ENCODE measurements around a stretch of chr1.

DNA sequence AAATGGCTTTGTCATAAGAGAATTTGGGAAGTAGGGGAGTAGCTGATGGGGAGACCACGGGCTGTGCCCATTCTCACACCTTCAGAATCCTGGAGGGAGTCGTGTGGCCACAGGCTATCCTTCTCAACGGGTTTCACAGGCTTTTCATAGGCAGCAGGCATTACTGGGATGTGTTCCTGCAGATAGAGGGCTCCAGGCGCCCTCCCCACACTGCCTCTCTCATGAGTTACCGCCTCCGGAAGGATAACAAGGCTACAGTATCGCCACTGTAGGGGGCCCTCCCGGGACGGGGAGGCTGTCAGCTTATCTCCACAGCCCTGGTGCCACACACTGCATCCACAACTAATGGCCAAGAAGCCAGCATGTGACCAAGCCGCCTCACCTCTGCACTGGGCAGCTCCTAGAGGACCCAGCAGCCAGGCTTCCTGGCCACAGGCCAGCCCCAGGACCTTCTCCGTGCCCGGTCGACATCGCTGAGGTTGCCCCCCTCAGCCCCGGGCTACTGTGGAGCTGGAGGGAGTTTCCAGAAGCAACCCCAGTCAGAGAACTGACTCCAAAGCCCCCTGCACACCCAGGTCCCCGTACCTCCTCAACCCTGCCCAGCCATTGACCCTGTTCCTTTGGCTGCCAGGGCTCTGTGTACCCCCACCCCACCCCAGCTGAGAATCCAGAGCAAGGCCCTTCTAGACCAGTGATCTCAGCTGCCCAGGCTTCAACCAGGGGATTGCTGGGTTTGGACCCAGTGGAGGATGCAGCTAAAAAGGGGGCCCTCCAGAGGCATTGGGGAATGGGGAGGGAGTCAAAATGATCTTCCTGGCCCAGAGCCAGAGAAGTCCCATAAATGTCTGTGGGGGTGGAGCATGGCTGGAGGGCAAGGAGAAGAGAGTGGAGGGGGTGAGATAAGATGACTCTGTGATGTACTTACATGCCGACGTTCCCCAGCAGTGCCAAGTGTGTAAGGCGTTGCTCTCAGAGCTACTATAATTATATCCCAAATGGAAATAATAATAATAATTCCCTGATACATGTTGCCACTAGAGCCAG is 45.0 kb downstream of the NEK2 start:
- RRBS, result no CpG with 5 or more reads among the region's 19 CpGs

DNA sequence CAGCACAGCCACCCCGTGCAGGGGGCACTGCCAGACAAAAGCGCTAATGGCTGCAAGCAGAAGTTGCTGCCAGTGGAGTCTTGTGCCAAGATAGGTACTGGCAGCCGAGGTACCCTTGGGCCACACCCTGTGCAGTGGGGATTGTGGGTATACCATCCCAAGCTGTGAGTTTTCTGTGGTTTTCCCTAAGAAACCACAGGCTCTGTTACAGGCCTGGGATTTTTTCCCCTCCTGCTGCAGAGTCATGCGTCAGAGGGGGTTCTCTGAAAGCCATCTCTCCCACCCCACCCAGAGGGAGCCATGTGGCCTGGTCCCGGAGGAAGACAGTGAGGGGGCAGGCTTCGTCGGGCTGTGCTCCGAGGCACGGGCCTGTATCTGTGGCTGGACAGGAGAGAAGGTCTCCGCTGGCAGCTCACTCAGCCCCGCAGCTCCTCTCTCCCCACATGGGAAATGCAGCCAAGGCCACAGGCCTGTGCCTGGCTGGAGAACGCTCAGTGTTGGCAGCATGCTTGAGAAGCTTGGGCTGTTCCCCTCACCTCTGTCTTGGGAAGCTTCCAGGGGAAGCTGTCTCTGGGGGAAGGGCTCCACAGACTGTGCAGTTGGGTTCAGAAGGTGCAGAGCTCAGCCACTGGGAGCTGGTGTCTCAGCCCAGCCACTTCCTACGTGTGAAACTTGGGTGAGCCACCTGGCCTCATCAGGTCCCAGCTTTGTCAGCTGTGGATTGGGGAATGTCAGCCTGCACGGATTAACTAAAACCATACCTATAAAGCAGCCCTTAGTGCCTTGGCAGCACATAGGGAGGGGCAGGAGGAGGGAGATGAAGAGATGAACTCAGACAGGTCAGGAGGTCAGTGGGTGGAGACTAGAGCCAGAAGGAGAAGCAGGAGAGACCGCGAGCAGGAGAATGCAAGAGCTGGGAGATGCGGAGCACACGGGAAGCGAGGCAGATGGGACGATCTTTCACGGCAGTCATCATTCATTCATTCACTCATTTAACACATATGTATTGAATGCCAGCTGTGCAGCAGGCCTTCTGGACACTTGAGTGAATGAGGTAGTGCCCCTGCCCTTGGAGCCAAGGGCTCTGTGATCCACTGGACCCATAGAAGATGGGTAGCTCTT is 42.2 kb downstream of the NEK2 start:
- RRBS, result no CpG with 5 or more reads among the region's 21 CpGs

GRCh38 chr1:211680734-211681411 is 5.5 kb upstream of the NEK2 start:
- RRBS, result no CpG with 5 or more reads among the region's 9 CpGs

DNA sequence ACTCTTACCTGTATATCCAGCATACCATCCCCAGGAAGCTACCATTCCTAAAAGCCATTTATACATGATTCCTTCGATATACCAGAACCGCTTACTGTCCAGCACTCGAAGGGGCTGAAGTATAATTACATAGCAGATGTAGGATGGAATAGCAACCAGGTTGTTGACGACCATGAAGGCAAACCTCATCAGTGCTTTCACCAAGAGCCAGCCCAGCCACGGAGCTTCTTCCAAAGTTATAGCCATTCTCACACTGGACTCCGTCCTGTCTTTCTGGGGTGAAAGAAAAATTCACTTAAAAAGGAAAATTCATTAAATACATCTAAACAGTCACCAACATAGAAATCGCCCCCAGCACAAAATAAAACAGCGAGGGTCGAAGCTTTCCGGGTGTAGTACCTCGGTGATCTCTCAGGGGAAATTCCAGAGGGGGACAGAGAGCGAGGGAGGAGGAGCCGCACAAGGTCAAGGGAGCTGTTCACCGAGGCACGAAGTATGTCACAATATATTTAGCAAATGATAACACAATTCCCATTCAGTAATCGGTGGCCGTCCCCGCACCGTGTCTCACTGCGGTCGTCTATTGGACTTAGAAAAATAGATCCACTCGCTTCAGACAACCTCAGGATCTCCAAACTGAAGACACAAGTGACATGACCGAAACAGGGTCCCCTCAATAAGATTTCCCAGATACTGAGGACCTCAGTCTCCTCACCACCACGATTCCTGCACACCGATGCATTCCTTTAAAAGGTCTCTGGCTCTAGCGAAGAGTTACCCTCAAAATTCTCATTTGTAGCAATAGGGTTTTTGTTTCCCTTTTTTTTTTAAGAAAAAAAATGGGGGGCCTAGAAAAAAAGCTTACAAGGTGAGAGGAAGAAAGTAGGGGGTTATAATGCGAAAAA is 1.3 kb downstream of the LPGAT1 start:
- RRBS, result no CpG with 5 or more reads among the region's 27 CpGs

DNA sequence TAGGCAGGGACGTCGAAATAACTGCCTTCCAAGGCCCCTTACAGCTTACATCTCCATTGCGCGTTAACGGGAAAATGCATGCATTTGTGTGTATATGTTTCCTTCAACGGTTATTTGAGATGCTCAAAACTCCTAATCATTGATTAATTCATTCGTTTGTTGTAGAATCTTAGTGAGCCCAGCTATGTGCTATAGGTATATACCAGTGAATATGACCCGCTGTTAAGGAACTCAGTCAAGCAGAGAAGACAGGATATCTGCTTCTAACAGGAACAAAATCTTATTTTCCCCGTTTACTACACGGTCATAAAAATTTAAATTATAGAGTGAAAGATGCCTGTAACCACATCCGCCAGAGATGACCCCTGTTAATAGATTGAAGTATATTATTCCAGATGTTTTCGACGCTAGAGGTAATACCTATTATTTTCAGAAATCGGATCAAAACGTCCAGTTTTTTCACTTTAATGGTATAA is 649 bp downstream of the DTL start:
- RRBS, result no CpG with 5 or more reads among the region's 15 CpGs

GRCh38 chr1:212067920-212068454 is 32.4 kb downstream of the DTL start:
- RRBS, result no CpG with 5 or more reads among the region's 6 CpGs

GRCh38 chr1:212228353-212229130 is 56.7 kb upstream of the PPP2R5A start:
- RRBS, result no CpG with 5 or more reads among the region's 8 CpGs

DNA sequence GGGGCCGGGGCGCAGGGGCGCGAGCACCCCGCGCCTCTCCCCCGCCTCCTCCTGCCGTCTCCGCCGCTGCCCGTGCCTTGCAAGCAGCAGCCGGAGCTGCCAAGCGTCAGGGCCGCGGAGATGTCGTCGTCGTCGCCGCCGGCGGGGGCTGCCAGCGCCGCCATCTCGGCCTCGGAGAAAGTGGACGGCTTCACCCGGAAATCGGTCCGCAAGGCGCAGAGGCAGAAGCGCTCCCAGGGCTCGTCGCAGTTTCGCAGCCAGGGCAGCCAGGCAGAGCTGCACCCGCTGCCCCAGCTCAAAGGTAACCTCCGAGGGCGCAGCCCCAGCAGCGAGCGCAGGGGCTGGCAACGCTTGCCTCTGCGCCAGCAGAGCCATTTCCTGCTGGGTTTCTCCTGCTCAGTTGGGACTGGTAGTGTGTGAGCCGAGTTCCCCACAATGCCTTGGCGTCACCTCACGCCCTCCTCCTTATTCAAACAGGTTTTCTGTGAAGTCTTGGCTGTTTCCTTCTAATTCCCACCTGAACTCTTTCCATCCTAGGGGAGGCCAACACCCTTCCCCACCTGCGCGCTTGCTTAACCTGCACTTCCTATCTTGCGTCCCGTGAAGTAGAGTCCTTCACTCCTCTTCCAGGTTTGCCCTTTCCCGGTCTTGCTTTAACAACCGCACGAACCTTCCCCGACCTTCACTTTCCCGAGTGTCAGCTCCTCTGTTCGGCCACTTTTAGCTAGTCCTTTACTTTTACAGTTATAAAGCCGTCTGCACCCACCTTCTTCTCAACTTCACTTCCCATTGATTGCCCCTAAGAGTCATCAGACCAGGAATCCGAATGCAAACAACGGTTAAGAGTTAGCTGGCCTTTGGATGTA is 1.0 kb downstream of the PPP2R5A start:
- RRBS, result 1% methylated on average over 26 of the region's 58 CpGs

GRCh38 chr1:212356263-212357522 is 58.0 kb downstream of the PACC1 start:
- RRBS, result no CpG with 5 or more reads among the region's 8 CpGs

DNA sequence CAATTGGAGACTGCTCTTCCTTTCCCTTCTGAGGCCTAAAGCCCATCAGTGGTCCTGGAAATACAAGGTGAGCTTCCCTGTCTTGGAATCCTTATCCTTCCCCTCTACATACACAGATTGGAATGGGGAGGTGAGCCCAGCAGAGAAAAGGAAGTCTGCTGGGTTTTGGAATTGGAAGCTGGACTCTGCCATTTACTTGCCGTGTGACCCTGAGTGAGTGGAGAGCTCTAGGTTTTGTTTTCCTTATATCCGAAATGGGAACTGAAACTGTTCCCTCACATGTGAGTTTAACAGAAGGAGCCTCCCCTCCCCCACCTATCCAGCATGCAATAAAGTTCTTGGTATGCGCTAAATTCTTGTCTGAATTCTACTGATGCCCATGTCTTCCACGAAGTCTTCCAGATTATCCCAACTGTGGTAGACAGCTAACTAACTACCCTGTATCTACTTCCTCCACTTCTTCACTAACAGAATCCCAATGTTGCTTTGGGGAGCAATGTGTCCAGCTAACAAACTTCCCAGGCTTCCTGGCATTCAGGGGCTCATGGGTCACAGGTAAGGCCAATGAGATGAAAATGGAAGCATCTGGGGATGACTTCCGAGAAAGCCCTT is 58.8 kb downstream of the NENF start:
- RRBS, result no CpG with 5 or more reads among the region's 5 CpGs

DNA sequence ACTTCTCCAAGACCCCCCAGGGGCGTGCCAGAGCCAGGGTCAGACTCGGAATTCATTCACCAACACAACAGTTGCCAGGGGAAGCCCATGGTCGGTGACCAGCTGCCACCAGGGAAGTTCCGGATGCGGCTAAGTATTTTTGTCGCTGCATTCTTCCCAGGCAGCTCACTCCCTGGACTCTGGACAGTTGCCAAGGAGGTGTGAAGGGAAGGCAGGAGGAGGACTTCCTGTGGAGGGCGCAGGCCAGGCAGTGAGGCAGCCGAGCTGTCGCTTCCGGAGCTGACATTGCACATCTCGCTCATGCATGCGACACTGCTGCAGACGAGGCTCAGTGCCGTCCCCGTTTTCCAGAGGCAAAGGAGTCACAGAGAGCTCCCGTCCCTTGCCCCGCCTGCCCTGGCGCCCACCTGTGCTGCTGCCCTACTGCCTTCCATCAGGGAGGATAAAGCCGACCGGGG is 81.3 kb downstream of the NENF start:
- RRBS, result no CpG with 5 or more reads among the region's 20 CpGs

- RRBS, result 20% methylated on average over 2 of the region's 75 CpGs
Measured at GRCh38 chr1:212514505-212515782, 82.2 kb downstream of the NENF start.

GRCh38 chr1:212542653-212543290 is 65.8 kb upstream of the ATF3 start:
- RRBS, result no CpG with 5 or more reads among the region's 7 CpGs

DNA sequence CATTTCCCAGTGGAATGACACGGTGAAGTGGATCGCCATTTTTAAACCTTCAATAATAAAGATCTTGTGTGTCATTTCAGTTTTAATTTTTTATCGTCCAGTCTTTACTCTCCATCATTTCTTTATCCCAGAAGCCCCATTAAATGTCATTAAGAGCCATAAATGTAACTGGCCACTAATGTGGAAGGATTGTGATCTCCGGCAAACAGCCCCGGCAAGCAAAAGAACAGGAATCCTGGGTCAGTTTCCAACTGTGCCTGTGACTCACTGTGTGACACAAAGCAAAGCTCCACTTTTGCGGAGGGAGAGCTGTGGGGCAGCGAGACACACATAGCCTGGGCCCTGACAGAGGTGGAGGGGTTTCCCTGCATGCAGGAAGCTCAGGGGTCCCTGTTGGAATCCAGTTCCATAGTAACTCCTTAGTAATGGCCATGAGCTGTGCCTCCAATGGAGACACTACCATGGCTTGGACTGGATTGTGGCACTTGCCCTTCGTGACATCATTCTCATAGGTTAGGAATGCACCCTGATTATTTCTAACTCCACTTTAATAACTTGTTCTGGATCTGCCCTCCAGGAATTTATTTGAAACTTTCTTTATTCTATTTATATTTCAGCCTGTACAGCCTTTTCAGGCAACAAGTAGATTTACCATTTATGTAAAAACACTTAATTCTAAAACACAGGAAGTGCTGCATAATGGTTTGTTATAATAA is 47.1 kb upstream of the ATF3 start:
- RRBS, result no CpG with 5 or more reads among the region's 8 CpGs

GRCh38 chr1:212587460-212587708 is 21.2 kb upstream of the ATF3 start:
- RRBS, result no CpG with 5 or more reads among the region's 2 CpGs

DNA sequence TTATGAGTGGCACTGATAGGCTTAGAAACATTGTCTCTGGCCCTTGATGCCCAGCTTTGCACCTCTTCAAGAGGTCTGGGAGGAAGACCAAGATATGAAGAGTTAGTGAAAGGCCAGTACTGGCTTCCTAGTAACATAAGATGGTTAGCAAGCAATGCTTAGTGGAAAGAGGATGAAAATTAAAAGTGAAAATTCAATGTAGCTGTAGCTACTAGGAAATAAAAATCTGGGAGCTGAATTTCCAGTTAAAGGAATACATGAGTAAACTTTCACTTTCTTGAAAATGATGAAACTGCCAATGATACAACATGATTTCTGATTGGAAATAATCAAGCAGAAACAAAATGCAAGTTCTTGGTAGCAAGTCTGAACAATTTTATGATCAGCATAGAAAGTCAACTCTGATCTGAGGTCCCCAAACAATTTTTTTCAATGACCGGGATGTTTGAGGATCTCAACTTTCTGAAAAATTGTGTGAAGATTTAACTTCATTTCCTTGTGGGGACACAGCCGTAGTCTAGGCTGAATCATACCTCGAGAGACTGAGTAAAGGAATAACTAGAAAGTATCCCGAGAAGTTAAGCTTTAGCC is 3.1 kb downstream of the ATF3 start:
- RRBS, result no CpG with 5 or more reads among the region's 4 CpGs

GRCh38 chr1:212915183-212916162 is 34.9 kb upstream of the VASH2 start:
- RRBS, result no CpG with 5 or more reads among the region's 15 CpGs

GRCh38 chr1:213303137-213303836 is 252.2 kb downstream of the RPS6KC1 start:
- RRBS, result no CpG with 5 or more reads among the region's 10 CpGs

- RRBS, result no CpG with 5 or more reads among the region's 5 CpGs
Measured at GRCh38 chr1:213981208-213981746, 6.5 kb upstream of the PROX1 start.

Measured in AG10803 (cell line).